Endometrial microvascular endothelial cells (primary cell): ENCODE results near the genes U2AF1L4, KIRREL2, THAP8 and POLR2I.

GRCh38 chr19:35345865-35346500 is 1.7 kb upstream of the FFAR1 start:
- RAMPAGE, long total RNA, result no peak

DNA sequence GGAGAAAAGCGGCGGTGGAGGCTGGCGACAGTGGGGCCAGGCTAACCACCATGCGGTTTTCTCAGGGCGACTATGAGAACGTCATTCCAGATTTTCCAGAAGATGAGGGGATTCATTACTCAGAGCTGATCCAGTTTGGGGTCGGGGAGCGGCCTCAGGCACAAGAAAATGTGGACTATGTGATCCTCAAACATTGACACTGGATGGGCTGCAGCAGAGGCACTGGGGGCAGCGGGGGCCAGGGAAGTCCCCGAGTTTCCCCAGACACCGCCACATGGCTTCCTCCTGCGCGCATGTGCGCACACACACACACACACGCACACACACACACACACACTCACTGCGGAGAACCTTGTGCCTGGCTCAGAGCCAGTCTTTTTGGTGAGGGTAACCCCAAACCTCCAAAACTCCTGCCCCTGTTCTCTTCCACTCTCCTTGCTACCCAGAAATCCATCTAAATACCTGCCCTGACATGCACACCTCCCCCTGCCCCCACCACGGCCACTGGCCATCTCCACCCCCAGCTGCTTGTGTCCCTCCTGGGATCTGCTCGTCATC is 1.1 kb upstream of the FFAR1 start:
- RAMPAGE, long total RNA, result no peak

DNA sequence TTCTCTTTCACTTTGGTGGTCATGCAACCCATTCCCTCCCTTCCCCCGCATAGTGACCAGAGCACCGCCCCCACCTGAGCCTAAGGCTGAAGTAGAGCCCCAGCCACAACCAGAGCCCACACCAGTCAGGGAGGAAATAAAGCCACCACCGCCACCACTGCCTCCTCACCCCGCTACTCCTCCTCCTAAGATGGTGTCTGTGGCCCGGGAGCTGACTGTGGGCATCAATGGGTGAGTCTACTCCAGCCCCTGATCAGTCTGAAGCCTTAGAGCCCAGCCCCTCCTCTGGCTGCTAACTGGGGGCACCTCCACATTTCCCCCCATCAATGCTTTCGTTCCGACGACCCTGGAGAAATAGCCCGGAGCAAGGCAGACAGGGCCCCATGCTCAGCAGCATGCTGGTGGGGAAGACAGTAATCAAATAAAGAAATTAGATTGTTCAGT is 3.5 kb downstream of the GAPDHS start:
- RAMPAGE, long total RNA, result no peak

- RAMPAGE, long total RNA, result no peak
Observed at GRCh38 chr19:35612981-35613481, 496 bp downstream of the HAUS5 start.

DNA sequence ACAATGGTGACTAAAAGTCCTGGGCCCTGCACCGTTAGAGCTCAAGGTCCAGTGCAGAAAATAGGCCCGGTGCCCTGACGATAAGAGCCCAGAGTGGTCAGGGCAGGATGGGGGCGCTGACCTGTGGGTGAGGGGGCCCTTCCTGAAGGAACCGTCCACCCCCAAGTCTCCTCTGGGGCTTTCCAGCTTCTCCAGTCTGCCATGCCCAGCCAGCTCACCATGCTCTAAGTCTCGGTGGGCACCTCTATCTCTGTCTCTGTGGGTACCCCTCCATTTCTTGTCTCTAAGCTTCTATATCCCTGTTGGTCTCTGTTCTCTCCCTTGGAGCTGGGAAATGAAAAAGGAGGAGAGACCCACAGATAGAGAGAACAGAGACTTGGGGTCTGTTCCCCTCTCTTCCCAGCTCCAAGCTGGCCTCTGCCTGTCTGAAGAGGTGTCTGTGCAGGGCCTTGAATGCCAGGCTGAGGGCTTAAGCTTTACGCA is 3.5 kb upstream of the ETV2 start:
- RAMPAGE, long total RNA, result no peak

- RAMPAGE, long total RNA, result no peak
Observed at GRCh38 chr19:35721171-35721867, 3.5 kb downstream of the KMT2B start.

- RAMPAGE, long total RNA, result no peak
Observed at GRCh38 chr19:35744161-35745181, 747 bp downstream of the U2AF1L4 start.

DNA sequence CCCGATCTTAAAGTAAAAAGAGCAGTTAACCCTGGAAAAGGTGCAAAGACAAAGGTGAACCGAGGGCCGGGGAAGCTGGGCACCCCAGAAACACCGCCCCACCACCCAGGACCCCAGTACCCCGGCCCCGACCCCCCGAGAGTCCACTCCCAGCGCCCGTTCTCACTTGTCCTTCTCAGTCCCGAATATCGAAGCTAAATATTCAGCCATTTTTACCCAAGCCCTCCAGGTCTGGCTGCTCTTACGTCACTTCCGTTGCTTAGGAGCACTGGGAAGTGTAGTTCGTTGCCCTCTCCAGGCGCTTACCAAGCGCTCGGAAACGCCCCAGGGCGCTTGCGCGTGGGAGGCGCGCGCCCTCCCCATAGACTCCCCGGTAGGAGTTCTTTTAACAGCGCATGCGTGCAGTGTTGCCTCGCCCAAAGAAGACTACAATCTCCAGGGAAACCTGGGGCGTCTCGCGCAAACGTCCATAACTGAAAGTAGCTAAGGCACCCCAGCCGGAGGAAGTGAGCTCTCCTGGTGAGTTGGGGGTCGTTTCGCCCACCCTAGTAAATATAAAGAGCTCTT is at the start of gene U2AF1L4:
Gene U2AF1L4 (minus strand): TSS at position 237 of the 567 bp plus-strand sequence.
- RAMPAGE, long total RNA, result start-site peak on the minus strand centred at position 216 of the sequence, 83 bp wide, 24 and 28 reads in 2 replicates; start-site peak on the plus strand centred at position 447 of the sequence, 107 bp wide, 309 and 392 reads in 2 replicates

- RAMPAGE, long total RNA, result no peak
Observed at GRCh38 chr19:35756162-35756615, 640 bp downstream of the HSPB6 start.

- RAMPAGE, long total RNA, result no peak
Observed at GRCh38 chr19:35772049-35772593, 3.2 kb upstream of the ARHGAP33 start.

GRCh38 chr19:35851252-35851739 is 1.0 kb downstream of the NPHS1 start:
- RAMPAGE, long total RNA, result no peak

DNA sequence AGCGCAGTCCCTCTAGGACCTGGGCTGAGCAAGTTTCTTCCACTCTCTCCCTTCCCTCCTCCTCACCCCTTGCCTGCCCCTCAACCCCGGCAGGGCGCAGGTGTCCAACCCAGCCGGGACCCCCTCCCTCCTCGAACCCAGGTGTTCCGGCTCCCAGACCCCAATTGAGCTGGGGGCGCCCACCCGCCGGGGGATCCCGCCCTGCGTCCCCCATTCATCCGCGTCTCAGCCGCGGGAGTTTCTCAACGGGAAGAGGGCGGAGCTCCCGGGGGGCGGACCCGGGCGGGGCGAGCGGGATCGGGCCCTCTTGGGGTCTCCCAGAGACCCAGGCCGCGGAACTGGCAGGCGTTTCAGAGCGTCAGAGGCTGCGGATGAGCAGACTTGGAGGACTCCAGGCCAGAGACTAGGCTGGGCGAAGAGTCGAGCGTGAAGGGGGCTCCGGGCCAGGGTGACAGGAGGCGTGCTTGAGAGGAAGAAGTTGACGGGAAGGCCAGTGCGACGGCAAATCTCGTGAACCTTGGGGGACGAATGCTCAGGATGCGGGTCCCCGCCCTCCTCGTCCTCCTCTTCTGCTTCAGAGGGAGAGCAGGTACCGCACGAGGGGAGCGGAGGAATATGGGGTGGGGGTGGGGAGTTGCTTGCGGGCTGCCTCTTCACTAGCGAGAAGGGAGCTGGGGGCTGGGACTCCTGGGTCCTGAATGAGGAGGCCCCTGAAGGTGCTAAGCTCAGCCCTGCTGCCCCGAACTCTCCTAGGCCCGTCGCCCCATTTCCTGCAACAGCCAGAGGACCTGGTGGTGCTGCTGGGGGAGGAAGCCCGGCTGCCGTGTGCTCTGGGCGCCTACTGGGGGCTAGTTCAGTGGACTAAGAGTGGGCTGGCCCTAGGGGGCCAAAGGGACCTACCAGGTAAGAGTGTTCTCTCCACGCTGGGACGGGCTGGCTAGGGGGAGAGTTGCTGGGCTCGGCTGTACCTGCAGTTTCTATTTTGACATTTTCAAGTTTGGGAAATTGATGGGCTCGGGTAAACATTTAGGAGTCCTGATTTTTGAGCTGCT is at the start of gene KIRREL2:
Gene KIRREL2 (plus strand): TSS at position 320 of the 1,052 bp plus-strand sequence.
- RAMPAGE, long total RNA, result no peak

DNA sequence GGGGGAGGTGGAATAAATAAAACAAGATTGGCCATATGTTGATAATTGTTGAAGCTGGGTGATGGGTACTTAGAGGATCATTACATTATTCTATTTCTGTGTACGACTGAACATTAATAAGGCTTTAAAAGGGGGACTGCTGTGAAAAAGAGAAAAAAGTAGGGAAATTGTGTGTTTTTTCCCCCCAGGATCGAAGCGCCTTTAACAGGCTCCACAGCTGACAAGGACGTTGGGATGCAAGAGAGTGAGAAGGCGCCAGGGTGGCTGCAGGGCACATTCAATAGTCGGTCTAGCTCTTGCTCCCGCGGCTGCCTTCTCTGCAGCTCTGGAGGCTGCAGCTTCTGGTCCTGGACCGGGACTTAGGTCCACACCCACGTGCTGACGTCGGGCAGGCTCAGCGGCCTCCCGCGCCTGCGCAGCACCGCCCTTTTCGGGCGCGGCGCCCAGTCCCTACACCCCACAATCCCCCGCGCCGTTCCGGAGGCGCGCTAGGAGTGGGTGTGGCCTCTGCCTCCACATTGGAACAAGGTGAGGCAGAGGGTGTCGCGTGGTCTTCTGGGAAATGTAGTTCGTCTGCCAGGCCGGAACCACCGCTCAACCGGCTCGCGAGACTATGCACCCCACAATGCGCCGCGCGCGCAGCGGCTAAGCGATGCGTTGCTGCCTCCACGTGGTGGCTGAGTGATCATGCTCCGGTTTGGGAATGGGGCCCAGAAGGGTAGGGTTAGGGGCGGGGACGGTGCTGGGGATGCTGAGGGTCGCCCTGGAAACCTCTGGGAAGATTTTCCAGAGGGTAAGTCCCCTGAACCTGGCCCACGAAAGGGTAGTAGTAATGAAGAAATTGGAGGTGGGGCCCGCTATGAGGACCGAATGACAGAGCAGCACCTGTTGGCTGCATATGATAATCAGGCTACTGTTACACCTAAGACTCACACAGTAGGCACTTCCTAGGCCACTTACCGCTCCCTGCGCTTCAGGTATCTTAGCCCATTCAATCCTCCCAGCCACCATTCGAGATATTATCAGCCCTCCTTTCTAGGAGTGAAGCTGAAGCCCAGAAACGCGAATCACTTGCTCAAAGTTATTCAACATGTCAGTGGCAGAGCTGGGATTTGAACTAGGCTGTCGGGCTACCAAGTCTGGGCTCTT is 4.7 kb upstream of the LRFN3 start:
- RAMPAGE, long total RNA, result no peak

GRCh38 chr19:36053774-36054834 is at the start of gene THAP8:
Gene THAP8 (minus strand): TSS chr19:36054285.
- RAMPAGE, long total RNA, result start-site peak on the minus strand at chr19:36054215-36054370, 16 and 42 reads in 2 replicates

DNA sequence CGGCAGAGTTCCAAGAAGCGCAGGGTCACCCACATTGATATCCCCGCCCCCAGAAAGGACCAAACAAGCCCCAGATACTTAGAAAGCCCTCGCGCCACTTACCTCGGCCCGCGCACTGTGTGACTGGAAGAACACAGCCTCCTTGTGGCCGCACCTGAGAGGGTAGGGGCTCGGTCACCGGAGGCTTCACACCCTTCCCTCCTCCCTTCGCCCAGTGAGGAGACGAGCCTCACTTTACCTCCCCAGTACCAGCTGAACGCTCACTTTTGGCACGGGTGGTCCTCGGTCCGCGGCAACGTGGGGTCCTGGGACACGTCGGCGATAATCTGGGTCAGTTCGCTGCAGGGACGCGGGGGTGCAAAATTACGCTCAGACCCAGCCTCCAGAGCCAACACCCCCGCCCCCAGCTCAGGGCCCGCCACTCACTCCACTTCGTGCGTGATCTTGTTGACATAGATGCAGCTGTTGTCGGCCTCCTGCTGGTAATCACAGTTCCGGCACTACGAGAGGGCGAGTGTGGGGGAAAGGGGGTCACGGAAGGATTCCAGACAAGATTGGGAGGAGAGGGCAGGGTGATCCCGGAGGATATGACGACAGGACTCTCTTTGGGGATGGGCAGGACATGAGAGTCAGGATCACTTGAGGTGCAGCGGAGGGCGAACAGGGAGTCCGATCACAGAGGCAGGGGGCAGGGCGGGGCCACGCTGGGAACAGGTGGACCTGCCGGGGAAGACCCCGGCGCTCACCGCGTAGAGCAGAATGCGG is 580 bp downstream of the POLR2I start:
- RAMPAGE, long total RNA, result no peak

GRCh38 chr19:36114678-36115093 is at the start of gene POLR2I:
Gene POLR2I (minus strand): TSS chr19:36114875.
- RAMPAGE, long total RNA, result start-site peak on the minus strand at chr19:36114866-36114930, 309 and 192 reads in 2 replicates

DNA sequence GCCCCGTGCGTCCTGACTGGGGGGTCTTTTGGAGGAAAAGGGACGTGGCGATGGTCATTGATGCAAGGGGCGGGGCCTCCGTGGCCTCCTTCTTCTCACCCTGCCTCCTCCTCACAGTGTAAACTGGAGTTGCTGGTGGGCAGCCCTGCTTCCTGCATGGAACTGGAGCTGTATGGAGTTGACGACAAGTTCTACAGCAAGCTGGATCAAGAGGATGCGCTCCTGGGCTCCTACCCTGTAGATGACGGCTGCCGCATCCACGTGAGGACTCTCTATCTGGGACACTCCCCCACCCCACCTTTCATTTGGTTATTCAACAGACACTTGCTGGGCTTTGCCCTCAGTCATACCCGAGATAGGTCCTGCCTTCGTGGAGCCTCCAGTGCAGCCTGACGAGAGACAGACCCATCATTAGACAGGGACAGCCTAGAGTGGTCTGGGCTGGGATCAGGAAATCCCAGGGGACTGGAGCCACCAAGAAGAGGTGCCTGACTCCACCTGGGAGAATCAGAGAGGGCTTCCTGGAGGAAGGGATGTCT is 725 bp downstream of the TBCB start:
- RAMPAGE, long total RNA, result no peak

DNA sequence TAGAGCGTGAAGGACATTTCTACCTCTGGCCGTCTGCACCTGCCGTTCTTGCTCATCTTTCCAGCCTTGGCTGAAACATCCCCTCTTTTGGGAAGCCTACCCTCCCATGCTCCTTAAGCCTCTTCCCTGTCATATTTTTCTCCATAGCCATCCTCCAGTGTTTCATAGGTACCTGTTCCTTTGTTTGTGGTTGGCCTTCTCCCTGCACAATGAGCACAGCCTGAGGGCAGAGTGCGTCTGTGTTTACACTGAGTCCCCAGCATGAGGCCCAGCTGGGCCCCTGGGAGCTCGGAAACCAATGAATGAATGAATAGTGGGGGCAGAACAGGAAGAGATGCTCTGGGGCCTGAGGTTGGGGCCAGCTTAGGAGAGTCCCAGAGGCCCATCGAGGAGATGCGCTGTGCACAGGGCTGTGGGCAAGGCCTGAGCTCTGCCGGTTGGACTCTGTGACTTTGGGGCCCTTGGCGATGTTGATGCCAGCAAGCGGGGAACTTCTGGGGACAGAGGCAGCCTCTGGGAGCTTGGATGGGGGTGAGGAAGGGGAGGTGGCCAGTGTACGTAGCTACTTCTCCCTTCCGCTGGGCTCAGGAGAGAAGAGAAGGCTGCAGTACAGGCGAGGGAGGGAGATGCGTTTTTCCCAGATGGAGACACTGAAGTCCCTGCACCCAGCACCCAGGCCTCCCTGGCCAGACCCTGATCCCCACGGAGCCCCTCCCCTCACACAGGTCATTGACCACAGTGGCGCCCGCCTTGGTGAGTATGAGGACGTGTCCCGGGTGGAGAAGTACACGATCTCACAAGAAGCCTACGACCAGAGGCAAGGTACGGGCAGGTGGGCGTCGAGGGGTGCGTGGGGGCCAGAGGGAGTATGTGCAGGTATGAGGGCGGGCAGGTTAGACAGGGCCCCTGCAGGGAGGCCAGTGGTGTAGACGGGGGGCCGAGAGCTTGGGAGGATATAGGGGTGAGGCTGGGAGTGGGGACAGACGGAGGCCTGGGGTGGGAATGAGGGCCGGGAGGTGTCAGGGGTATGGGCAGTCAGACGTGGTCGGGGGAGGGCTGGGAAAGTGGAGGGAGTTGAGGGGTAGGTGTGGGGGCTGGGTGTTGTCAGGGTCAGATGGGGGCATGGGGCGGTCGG is 5.1 kb downstream of the TBCB start:
- RAMPAGE, long total RNA, result no peak

GRCh38 chr19:36121566-36121984 is 6.3 kb downstream of the TBCB start:
- RAMPAGE, long total RNA, result no peak

GRCh38 chr19:36127754-36128847 is 11.8 kb upstream of the CAPNS1 start:
- RAMPAGE, long total RNA, result no peak